Umbilical cord (tissue), 2 donors: Measurements from ENCODE around the genes RMC1 and OSBPL1A.

DNA sequence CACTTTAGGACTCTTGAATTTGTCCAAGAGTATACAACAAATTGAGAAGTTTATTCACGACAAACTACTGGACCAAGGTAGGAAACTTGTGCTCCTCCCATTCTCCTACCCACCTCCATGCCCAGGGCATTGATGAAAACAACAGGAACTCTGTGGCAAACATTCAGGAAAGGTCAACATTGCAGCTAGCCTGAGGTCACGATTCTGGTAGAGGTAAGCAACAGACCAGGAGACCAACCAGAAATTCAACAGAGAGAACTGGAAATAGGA, 209.0 kb upstream of the CTAGE1 start:
- RAMPAGE, long total RNA: no peak

GRCh38 chr18:22839323-22839653, 93.8 kb upstream of the RBBP8 start:
- RAMPAGE, long total RNA: no peak

DNA sequence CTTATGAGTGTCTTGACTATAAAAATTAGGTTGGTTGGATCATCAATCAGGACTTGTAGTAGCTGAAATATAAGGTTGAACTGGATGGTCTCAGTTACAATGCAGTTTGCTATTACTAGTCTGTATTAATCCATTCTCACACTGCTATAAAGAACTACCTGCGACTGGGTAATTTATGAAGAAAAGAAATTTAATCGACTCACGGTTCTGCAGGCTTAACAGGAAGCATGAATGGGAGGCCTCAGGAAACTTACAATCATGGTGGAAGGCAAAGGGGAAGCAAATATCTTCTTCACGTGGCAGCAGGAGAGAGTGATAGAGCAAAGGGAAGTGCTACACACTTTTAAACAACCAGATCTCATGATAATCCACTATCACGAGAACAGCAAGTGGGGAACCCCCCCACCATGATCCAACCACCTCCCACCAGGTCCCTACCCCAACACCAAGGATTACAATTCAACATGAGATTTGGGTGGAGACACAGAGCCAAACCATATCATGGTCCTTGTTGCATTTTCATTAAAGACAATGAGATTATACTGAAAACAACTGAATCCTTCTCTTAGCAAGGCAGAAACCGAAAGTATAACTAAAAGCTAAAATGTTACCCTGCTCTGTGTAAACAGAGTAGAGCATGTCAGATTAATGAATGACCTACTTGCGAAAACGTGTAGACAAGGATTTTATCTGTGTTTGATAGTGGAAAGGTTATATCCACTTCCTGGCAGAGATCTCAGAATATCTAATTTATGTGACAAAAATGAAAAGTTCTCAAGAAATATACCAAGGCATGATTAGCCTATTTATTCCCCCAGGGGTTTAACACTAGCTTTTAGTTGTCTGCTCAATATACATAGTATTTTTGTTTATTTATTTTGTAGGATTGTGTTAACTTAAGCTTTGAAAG, 60.1 kb upstream of the RBBP8 start:
- RAMPAGE, long total RNA: no peak

- RAMPAGE, long total RNA: no peak
Observed at GRCh38 chr18:23078926-23079350, 56.3 kb upstream of the CABLES1 start.

DNA sequence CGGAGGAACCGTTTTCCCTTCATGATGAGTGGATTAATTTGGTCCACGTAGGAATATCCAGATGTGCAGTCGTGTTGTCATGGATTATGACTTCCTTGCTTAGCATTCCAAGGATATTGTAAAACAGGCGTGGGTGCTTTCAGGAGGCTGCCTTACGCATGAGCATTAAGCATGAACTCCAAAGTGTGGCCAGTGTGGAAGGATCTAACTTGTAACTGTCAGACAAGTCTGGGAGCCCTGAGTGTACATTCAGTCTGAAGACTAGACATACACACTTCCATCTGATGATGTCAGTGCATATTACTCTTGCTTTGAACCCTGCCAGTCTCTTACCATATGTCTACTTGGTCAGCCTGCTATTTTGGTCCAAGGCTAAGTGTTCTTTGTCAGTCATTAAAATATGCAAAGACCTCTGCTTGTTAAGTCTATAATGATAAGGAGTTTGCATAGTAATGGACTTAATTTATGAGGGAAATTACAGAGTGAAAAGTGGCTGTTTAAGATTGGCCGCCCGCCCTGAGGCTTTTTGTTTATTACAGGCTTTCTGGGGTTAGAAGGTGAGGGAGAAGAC, 48.2 kb downstream of the CABLES1 start:
- RAMPAGE, long total RNA: no peak

DNA sequence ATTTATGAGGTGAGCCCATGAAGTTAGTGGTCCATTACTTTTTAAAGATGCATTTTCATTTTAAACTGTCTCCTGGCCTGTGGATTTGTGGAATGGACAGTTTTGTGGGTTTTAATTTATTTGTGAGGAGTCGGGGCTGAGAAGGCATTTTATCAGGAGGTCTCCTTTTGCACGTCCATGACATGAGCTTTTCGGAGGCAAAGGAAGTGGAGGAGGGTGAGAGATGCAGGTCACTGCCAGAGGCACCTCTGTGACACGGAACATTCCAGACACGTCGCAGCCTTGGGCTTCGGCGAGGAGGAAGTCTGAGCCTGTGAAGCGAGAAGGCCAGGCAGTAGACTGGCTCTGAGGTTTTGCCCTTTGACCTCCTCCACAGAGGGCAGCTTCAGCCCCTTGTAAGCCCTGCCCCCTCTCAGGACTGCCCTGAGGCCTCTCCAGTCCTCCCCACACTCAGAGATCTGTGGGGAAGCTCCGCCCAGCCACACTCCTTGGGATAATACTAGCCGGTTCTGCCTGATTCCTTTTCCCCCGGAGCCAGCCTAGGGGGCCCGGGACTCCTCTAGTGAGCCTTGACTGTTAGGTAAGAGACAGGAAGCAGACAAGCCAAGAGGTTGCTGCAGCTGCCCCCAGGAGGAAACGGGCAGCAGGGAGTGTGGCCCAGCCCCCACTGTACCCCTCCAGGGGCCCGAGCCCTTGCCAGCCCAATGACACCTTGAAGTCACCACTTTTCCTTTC, 124.3 kb downstream of the CABLES1 start:
- RAMPAGE, long total RNA: no peak

DNA sequence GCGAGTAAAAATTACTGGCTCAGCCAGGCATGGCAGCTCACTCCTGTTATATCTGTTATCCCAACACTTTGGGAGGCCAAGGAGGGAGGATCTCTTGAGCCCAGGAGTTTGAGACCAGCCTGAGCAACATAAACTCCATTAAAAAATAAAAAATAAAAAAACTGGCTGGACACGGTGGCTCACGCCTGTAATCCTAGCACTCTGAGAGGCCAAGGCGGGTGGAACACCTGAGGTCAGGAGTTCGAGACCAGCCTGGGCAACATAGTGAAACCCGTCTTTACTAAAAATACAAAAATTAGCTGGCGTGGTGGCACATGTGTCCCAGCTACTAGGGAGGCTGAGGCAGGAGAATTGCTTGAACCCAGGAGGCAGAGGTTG, 22.7 kb upstream of the RMC1 start:
- RAMPAGE, long total RNA: no peak

GRCh38 chr18:23484988-23485610, 18.2 kb upstream of the RMC1 start:
- RAMPAGE, long total RNA: no peak

- RAMPAGE, long total RNA: no peak
Observed at GRCh38 chr18:23503428-23504549, at the start of gene RMC1. Gene RMC1, plus strand, starts transcription at chr18:23503511.

- RAMPAGE, long total RNA: no peak
Observed at GRCh38 chr18:23570982-23571245, 15.4 kb downstream of the NPC1 start.

GRCh38 chr18:23837510-23838025, 148.3 kb downstream of the LAMA3 start:
- RAMPAGE, long total RNA: no peak

- RAMPAGE, long total RNA: no peak
Observed at GRCh38 chr18:23927843-23928346, 86.7 kb upstream of the TTC39C start.

DNA sequence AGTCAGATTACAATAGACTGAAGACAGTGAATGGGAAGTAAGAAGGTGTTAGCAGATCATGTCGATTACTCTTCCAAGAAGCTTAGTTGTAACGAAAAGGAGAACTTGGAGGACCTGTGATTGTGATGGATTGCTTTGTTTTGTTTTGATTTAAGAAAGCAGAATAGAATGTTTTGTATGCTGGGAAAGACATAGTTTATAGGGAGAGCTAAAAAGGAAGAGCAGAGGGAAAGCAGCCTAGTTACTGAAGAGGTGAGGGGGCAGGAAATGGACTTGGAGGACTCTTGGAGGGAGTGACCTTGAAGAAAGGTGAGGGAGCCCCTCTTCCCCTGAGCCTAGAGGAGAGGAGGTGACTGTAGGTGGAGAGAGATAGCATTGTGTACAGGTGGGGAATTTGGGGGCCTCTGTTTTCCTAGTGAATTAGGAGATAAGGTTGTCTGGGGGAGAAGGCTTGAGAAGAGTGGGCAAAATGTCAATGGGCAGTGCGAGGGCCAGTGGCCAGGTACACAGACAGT, 49.1 kb upstream of the TTC39C start:
- RAMPAGE, long total RNA: no peak

DNA sequence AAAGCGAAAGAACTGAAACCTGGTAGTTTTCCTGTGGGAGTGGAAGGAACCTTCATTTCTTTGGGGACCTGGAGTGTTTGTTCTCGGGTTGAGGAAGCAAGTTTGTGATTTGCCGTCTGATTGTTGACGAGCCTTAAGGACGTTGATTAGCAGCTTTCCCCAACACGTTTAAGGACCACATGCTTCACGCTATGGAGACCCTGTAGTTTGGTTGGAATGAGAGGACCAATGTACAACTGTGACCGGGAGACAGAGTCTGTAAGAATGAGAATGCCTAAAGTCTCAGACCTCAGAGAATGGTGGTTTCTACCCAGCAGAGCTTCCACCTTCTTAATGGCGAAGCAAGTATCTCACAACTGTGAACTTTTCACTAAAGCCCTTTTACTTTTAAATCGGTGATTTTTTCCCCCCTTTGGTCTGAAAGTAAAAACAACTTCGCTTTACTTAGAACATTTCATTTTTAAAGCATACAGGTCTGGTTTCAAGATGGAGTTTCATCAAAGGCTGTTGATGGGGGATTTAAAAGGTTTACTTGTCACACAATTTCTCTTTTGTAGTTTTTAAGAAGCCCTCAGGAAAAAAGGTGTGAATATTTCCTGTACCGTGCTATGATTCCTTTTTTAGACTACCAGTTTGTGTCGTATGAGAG, 1.4 kb downstream of the TTC39C start:
- RAMPAGE, long total RNA: no peak

- RAMPAGE, long total RNA: no peak
Observed at GRCh38 chr18:24199567-24200072, 60.8 kb downstream of the CABYR start.

DNA sequence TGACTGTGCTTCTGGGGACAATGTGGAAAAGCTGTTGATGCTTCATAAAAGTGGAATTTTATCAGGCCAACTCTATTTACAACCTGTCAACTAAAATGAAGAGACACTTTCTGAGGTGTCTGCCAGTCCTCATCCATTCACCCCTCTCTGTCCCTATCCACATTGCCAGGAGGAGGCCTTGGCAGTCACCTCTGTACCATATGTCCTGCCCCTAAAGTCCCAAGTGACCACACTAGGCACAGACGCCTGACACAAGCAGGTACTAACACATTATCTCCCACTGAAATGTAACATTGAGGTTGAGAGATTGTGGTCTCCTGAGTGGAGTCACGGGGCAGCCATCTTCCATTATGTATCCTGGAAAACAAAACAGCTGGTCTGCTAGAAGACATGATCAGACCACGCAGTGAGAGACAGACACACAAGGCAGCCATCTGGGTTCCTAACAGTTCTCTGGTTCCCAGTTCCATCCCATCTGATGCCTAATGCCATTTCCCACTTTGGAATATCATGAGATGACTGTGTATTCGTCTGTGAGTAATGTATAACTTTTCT, 71.3 kb downstream of the OSBPL1A start:
- RAMPAGE, long total RNA: no peak

DNA sequence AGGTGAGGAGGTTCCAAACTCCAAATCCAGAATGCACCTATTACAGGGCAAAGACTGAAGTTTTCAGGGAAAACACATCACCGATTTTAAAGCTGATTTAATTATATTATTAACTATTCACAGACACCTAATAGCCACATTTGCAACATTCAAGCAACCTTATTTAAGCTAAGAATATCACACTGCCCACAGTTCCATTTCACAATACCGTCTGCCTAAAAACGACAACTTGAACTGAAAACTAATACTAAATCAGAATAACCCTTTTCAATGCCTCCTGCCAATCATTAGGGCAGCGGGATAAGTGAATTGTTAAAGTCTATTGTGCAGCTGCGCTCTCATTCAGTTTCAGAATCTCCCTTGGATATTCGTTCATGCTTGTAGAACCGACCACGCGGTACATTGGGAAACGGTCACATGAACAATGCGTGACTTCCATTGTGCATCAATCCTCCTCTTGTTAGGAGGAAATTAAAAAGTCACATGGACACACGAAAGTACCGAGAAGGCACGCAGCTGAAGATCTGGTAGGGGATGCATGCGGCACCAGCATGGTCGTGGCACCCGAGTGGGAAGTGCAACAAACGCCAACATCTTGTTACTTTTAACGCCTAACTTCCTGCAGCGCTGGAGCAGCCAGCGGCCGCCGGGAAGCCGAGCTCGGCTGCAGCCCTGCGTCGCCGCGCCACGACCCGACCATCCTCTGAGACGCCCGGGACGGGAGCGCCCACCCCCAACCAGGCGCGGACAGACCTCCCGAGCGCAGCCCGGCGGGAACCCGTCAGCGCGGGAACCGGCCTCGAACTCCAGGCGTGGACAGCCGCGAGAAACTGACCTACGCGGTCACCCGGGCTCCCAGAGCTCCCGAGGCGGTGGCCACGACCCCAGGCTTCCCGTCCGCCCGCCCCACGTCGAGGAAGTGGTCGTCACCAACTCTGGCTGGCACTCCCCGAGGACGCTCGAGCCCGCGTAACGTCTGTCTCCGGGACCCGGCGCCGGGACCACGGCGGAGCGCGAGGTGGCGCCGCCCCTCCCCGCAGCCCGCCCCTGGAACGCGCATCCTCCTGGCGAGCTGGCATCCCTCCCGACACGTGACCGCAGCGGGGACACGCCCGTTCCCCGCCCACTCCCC, at the start of gene OSBPL1A:
TSS of gene OSBPL1A (minus strand) at position 1,005 of the 1,132 bp plus-strand sequence.
- RAMPAGE, long total RNA: no peak

GRCh38 chr18:24914346-24914831, 437.6 kb downstream of the ZNF521 start:
- RAMPAGE, long total RNA: no peak

DNA sequence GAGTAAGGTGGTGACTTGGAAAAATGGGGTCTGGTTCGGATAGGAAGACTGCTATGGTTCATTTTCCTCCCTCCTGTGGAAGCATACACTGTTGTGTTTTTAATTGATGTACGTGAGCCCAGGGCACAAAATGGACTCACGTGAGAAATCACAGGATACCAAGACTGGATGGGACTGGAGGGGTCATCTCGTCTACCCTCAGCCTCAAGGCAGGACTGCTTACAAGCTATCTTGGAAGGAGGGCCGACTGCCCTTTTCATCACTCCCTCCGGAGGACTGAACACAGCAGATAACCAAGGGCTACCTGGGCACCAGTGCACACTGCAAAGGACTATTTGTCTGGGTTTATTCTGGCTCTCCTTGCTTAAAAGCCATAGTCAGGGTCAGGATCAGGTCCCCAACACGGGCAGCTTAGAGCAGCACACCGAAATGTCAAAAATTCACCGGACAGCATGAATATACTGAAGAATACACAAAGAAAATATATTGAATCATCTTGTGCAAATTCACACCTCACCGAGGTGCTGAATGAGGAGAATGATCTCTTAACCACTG, 427.6 kb downstream of the ZNF521 start:
- RAMPAGE, long total RNA: no peak

GRCh38 chr18:25350530-25351297, 1.3 kb downstream of the ZNF521 start:
- RAMPAGE, long total RNA: no peak